Measurements from ENCODE around the gene PARP14.

GRCh38 chr3:120615718-120616189, 19.6 kb downstream of the NDUFB4 start:
- PRO-cap: unidirectional peak, minus-strand start at chr3:120615915

DNA sequence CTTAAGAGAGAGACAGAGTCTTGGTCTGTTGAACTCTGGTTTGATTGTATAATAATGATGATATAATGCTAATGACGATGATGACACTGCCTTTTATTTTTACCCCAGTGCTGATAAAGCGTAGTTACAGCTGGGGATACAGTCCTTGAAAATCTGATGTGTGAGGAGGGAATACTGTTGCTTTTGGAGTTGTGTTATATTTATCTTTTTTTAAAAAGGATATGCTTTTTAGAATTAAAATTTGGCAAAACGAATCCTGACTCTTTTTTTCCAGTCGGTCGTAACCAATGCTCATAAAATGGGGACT, 1.1 kb downstream of the STXBP5L start:
- PRO-cap: no peak

DNA sequence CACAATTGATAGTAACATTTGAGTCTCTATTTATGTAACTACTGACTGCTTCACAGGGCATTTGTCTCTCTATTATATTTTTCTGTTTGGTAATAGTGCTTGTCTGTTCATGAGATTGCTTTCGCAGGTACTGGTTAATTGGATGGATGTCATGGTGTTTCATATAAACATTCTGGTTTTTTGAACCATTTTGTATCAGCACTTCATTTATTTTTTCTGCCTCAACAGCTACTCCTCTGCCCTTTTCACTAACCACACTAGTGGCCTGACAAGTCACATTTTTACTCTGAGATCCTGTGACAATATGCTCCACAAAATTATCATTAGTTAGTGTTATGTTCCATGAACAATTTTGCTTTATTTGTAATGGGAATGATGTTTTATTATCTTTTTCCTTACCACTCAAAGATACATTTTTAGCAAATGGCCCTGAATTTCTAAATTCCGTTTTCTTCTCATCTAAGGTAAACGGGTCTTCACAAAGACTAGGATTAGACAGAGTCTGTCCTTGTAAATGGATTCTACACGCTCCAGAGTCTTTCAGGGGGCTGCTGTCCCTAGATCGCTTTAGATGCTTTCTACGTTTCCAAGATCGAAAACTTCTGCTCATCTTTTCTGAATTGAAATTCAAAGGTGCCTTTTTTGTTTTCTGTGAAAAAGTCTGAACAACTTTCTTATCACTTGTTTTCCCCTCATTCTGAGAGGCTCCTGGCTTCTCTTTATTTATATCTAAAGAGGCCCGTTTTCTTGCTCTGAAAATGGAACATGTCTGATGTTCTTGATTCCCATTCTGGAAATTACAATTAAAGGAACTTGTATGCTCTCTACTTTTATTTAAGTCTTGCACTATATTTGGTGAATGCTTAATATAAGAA, 56.3 kb downstream of the POLQ start:
- PRO-cap: no peak

- PRO-cap: no peak
These were observed 28.0 kb downstream of the IQCB1 start for GRCh38 chr3:121806536-121807536.

DNA sequence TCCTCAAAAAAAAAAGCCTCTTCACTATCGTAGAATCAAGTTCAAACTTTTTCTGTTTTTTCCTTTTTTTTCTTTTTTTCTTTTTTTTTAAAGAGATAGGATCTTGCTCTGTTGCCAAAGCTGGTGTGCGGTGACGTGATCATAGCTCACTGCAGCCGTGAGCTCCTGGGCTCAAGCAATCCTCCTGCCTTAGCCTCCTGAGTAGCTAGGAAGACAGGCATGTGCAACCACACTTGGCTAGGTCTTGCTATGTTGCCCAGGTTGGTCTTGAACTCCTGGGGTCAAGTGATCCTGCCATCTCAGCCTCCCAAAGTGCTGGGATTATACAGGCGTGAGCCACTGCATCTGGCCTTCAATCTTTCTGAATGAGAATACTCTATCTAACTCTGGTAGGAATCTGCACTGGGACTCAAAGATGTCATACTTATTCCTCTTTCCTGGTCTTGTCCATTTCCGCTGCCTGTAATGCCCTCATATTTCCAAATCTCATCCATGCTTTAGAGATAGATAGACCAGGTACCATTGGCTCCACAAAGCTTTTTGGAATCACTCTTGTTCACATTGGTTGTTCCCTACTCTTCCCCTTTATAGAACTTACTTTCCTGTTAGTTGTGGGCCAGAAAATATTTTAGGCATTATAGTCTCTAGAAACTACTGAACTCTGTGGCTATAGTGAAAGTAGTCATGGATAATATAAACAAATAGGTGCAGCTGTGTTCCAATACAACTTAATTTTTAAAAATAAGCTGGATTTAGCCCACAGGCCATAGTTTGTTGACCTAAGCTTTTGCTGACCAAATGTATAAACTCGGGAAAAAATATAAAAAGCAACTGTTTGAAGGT, 13.7 kb downstream of the IQCB1 start:
- PRO-cap: no peak

GRCh38 chr3:121830727-121831250, 4.1 kb downstream of the IQCB1 start:
- PRO-cap: no peak

DNA sequence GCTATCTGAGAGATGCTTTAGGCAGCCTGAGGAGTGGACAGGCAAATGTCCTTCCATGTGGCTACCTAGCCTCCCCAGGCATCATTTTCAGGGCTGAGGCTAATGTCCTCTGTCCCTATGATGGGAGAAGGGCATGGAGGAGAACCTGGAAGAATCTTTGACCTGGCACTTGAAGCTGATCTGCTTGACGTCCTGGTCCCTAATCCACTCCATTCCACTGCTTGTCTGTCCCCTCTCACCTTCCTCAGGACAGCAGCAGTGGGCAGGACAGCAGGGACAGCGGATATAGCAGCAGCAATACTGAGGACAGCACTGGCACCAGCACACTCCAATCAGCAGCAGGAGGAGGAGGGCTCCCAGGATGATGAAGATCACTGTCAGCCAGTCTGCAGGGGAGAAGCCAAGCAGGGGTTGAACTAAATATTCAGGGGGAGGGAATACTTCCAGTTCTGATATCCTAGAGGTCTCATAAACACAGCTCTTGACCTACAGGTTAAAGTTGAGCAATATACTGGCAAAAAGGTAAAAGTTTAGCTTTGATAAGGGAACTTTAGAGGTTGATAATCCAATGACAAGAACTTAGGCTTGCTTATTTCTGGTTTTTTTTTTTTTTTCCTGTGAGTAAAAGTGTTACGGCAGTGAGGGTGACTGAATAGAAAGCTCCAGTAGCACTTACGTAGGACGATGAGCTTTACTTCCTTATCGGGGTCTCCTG, 20.8 kb downstream of the ILDR1 start:
- PRO-cap: unidirectional peak, plus-strand start at position 446 of the sequence

DNA sequence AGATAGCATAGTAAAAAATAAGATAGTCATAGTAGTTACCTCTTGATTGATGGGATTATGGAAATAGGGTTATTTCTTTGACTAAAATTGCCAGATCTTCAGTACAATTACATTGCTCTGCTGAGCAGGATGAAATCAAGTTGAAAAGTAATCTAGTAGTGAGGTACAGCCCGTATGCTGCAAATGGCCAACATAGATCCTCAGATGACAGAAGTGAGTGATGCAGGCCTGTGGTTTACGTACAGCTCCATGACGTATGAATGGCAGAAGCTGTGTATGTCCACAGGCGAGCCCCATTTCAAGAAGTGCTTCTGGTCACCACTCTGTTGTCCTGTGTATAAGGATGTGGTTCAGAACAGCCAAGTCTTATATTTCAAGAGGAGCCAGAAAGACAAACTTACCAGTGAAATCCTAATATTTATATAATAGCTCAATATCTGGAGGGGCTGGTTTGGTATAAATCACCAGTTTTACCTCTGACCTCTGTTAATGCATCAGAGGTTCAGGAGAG, 9.2 kb downstream of the CD86 start:
- PRO-cap: no peak

DNA sequence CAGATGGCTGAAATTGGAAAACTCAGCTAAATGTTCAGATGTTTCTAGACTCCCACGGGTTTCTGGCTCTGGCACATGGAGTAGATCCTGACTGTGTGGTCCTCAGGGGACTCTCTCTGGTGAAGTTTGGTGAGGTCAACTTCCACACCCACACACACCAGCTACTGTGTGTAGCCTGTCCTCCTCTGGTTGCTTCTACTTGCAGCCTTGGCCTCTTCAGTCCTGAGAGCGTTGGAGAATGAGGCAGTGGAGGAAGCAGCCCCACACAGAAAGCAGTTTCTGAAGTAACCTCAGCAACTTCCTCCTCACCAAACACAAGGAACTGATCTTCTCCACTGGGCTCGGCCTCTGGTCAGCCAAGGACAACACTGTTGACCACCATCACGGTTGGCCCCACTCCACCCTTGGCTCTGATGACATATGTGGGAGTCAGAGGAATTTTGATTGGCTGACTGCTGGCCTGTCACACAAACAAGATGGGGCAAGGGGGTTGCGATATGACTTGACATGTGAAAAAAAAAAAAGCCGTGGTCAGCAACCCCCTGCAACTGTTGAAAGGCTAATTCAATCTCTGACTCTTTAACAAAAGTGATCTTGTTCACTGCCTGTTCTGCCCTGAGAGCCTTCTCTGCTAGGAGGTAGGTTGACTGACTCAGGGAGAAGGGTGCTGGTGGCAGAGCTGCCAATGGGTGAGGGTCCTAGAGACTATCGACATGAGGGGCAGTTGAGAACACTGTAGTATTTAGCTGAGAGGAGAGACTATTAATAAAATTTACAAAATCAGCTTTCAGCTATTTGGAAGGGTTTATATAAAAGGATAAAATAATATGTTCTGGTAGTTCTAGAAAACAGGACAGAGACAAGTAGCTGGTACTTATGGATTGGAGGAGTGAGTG, 19.7 kb downstream of the CD86 start:
- PRO-cap: no peak

GRCh38 chr3:122408996-122410180, 6.5 kb downstream of the WDR5B start:
- PRO-cap: no peak

- PRO-cap: no peak
These were observed 18.4 kb downstream of the KPNA1 start for GRCh38 chr3:122496289-122496877.

GRCh38 chr3:122505575-122506436, 8.9 kb downstream of the KPNA1 start:
- PRO-cap: no peak

DNA sequence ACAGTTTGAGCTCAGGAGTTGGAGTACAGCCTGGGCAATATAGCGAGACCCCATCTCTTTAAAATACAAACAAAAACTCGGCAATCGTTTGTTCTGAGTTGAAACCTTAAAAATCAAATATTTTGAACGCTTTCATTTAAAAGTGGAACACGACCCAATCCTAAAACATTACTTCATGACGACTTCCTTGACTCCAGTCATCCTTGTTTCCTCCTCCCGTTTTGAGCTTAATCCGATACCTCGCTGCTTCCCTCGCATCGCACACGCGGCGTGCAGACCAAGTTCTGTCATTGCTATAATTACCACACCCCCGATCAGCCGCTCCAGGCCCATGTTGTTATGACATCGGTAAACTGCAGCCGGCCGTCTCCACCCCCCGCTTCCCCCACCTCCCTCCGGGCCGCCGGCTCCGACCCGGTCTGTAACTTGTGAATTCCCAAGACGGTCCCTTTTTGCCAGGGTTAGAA, 864 bp downstream of the KPNA1 start:
- PRO-cap: no peak

DNA sequence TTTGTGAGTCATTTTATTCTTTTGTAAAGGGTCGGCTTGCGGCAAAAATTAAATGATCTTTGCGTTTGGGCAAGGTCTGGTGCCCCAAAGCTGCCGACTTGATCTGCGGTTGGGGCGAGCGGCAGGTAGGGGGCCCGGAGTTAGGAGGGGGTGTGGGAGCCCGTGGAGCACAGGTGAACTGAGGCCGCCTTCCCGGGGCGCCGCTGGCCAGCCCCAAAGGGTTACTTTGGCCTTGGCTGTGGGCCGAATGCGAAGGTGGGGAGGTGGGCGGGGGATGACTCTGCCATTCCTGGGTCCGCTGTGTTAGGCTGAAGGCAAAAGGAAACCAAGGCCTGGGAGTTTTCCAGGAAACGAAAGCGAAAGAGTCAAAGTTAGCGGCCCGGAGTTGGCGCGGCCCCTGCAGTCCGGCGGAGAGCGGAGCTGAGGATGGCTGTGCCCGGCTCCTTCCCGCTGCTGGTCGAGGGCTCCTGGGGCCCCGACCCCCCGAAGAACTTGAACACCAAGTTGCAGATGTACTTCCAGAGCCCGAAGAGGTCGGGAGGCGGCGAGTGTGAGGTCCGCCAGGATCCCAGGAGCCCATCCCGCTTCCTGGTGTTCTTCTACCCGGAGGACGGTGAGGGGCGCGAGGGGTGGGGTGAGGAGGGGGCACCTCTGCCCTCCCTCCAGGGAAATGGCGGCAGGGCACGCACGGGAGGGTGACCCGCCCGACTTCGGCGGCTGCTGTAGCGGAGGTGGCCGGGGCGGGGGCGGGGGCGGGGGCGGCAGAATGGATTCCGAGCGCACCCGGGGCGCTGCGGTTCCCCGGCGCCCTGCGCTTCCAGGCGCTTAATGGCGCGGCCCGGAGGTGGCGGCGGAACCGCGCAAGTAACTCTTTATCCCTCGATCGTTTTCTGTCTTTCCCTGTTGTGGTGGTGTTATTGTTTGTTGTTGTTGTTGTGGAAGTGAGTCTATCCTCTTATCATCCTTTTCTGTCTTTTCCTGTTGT, at the start of gene PARP14:
TSS of gene PARP14 (plus strand) at position 382 of the 985 bp plus-strand sequence.
- PRO-cap: bidirectional peak, plus-strand start at position 143 of the sequence, minus-strand start at position 100 of the sequence; bidirectional peak, plus-strand start at position 402 of the sequence, minus-strand start at position 305 of the sequence; bidirectional peak, plus-strand start at position 665 of the sequence, minus-strand start at position 590 of the sequence

GRCh38 chr3:122767596-122767981, 26.0 kb downstream of the HSPBAP1 start:
- PRO-cap: no peak

GRCh38 chr3:122880660-122881190, 85.9 kb downstream of the SLC49A4 start:
- PRO-cap: no peak

DNA sequence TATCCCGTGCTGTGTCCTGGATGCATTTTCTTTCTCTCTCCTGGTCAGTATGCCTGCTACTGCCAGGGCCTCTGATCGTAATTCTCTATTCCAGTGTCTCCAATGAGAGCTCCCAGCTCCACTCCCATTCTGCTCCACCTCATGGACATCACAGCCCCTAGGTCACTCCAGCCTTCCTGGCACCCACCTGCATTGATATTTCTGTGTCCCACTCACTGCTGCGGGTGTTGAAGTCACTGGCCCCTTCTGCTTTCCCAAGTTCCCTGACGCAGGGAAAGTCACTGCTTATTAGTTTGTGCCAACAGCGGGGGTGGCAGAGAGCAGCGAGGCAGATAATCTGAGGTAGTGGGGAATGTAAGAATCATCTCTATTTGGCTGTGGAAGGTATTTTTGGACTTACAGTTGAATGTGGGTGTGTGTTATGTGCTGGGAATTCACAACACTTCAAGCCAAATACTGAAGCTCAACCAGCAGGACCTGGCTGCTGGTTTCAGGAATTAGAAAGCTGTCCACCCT, 58.0 kb downstream of the SEMA5B start:
- PRO-cap: no peak

- PRO-cap: bidirectional peak, plus-strand start at chr3:123028692, minus-strand start at chr3:123028568
These were observed 878 bp upstream of the SEMA5B start for GRCh38 chr3:123028361-123028921.

DNA sequence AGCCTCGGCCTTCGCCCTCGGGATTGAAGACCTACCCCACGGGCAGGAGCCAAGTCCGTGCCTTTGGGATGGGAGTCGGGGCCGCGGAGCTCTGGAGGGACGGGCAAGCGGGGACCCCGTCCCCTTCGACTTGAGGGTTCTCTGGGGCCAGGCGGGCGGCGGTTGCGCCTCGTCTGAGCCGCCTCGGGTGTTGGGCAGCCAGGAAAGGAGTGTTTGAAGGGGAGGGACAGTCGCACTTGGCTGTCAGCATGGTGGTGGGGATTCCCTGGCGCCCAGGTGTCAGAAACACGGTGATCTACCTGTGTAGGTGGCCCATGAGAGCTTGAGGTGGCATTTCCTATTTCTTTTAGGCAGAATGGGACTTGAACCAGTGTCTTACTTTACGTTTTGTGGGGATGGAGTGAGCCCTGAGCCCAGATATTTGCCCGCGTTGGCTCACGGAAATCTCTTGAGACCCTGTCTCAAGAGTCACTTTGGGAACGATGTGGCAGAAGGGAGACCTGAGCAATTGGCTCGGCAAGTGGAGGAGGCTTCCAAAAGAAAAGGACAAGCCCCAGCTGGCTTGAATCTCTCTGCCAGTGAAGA, 431 bp downstream of the SEC22A start:
- PRO-cap: no peak

DNA sequence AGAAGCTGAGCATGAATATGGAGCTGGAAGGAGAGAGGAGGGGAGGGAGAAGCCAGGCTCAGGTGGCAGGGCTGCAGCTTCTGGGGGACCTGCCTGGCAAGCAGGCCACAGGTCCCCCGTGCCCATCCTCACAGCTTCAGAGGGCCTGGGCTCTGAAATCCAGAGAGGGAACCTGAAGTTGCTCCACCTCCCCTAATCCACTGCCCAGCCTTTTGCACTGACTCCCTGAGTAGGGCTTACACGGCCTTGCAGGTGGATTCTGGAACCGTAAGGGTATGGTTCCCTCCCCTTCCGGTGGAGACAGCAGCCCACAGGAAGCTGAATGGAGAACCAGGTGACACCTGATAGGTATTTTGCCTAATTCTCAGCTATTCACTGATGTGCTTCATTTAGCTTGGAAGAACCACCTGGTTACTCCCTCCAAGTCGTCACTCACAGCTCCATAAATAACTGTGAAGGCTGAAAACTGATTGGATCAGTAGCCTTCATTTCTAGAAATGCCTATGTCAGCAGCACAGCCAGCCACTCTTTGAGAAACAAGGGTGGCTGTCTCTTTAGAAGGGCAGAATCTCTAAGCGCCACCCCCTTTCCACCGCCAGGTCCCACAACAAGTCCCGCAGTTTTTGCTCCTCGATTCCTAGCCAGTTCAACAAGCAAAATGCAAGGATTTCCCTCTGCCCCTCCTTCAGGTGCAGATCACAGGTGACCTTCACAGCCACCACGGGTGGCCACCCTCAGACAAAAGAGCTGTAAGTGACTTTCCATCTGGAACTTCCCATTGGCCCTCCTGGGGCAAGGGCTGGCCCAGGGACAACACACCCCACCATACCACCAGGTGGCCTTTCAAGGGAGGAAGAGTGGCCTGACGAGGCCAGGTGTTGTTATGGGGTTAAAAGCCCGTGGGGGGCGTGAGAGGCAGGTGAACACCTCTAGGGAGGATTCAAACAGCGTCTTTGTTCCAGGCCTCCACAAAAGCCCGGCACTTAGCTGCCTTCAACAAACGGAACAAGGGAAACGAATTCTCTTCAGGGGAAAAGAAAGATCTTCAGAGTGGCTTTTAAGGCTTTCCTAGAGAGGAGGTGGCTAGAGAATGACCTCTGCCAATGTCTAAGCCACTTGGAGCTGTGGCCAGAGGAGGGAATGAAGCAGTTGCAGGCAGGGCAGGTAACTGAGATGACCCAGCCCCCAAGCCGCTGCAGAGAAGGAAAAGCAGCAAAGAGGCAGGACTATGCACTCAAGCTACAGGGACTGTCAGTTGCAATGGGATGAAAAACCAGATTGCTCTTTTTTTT, 113.0 kb downstream of the SEC22A start:
- PRO-cap: no peak